Measurements from ENCODE around the gene MAT2B.

DNA sequence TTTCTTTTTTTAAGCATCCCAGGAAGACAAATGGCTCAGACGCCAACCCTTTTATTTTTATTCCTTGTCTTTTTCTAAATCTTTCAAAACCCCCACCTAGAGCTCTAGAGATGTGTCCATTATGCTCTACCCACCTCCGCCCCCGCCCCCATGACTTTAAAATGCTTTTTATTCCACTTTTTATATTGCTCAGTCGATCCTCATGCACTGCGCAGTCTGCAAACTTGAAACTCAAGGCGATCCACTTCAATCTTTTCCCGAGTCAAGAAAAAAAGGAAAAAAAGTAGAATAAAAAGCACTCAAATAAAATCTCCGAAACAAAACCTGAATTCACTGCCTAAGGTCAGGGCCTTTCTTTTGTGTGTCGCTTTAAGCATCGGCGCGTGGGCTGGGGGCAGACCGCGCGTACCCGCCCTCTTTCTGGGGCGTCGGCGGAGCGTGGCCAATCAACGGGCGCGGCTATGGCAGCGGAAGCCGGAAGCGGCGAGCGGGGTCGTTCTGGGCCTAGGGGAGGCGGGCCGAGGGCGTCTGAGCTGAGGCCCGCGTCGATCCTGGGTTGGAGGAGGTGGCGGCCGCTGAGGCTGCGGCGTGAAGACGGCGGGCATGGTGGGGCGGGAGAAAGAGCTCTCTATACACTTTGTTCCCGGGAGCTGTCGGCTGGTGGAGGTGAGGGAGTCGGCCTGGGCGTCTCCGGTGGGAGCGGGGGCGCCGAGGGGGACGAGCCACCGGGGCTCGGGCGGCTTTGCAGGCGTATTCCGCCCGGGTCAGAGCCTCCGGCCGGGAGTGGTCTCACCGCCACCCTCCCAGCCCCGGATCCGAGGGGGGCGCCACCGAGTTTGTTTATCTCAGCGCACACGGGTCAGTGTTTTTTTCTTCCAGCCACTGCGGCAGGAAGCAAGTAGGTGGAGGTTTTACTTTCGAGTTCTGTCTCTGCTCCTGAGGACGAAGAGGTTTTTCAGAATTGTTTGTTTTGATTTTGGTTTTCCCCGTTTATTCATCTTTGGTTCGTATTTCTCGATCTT is at the start of gene MAT2B:
Gene MAT2B, plus strand, starts transcription at position 536 of the 1,022 bp plus-strand sequence.
- PRO-cap, result bidirectional peak, plus-strand start at position 496 of the sequence, minus-strand start at position 390 of the sequence; bidirectional peak, plus-strand start at position 866 of the sequence, minus-strand start at position 815 of the sequence
- RAMPAGE, long total RNA, 2 experiments, result start-site peak on the plus strand in 2 of 2 experiments, centred at positions 528 to 543 of the sequence, 1,222 to 1,243 reads per replicate

- PRO-cap, result no peak
- RAMPAGE, long total RNA, 2 experiments, result no peak in any of the 2 experiments
Observed at GRCh38 chr5:167820053-167821340, 470.9 kb upstream of the WWC1 start.

- PRO-cap, result no peak
- RAMPAGE, long total RNA, 2 experiments, result no peak in any of the 2 experiments
Observed at GRCh38 chr5:168022859-168023231, 268.6 kb upstream of the WWC1 start.

DNA sequence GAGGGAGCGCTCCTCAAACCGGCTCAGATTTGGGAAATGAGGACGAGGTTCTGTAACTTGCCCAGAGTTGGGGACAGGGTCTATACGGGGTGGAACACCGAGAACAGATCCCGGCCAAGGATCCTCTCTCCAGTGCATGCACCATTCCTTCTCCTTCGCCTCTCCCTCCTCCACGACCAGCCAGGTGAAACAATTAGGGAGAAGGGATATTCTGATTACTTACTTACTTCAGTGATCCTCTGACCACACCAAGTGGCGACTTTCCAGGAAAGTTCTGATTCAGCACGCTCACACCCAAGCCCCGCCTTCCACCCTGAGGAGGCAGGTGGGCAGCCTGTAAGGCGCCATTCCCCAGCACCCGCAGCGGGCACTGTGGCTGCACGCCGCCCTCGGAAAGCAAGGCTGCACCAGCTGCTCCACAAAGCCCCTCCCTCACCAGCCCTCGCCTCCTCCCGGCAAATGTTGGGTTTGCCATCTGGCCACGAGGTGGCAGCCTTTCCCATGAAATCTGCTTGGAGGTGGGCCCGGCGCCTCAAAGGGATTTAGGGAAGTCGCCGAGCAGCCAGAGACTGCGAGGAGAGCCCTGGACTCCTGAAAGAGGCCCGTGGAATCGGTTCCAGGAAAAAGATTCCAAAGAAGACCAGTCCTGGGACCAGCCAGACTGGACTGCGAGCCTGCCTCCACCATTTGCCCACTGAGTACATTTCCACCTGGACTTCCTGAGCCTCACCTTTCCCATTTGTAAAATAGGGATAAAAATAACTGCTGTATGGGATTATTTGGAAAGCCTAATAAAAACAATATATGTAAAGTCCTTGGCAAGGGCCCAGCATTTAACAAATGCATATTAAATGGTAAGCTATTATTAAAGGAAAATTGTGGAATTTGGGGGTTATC is 22.1 kb upstream of the WWC1 start:
- PRO-cap, result no peak
- RAMPAGE, long total RNA, 2 experiments, result no peak in any of the 2 experiments

DNA sequence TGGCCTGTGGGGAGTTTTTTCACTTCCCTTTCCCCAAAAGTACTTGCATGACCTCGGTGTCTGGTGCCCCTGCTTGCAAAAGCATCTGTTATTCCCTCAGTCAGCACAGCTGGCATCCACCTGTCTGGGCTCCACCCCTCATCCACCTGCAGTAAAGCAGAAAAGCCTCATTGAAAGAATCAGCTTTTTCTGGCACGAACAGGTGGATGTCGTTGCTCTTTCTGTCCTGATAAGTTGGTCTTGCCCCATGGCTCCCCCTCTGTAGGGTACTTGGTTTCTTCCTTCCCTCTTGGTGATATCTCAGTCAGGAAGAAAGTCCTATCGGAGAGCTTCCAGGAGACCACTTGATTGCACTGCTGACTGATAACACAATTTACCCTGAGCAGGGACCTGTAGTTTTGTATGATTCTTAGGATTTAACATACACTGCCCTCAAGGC is 37.4 kb downstream of the WWC1 start:
- PRO-cap, result no peak
- RAMPAGE, long total RNA, 2 experiments, result no peak in any of the 2 experiments

DNA sequence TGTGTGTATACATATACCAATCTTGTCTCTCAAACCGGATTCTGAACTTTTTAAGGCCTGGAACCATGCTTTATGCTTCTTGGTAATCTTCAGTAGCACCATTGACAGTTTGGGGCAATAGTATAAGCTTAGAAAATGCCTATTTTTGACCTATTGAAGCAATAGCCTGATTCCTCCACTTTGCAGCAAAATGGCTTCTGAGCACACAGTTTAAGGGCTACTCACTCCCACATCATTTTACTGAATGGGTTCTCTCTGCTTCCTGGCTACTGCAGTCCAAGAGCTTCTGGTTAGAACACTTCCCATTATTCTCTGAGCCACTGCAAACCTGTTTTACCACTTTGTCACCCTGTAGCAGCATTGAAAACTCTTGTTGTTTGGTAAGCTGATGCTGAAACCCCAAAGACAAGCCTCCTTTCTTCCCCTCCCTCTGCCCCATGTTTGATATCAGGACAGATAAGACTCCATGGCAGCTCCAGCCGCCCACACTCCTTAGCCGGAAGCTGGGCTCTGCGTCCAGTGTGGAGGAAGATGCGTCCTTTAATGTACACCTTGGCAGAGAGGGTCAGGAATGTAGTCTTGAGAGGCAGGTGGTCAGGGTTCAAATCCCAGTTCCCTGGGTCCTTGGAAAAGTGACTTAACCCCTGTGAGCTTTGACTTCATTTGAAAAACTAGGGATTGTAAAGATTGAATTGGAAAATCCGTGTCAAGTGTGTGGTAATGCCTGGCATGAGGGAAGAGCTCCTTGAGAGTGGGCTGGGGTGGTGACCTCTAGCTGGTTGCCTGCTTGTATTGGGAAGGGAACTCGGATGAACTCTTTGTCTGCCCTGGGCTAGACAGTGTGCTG is 84.3 kb upstream of the RARS1 start:
- PRO-cap, result no peak
- RAMPAGE, long total RNA, 2 experiments, result no peak in any of the 2 experiments

DNA sequence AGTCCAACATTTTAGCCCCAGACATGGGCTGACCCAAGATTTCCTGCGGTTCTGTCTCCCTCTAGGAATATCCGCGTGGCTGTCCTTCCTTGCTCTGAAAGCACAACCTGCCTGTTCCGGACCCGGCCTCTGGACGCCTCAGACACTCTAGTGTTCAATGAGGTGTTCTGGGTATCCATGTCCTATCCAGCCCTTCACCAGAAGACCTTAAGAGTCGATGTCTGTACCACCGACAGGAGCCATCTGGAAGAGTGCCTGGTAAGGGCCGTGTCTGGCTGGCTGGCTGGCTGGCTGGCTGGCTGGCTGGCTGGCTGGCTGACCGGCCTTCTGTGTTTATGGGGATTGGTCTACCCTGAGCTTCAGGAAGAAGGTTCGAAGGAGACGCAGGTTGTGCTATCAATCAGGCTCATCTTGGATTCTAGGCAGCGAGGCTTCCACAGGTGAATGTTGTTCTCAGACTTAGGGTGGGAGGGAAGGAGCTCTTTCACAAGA is 55.0 kb upstream of the RARS1 start:
- PRO-cap, result no peak
- RAMPAGE, long total RNA, 2 experiments, result no peak in any of the 2 experiments

DNA sequence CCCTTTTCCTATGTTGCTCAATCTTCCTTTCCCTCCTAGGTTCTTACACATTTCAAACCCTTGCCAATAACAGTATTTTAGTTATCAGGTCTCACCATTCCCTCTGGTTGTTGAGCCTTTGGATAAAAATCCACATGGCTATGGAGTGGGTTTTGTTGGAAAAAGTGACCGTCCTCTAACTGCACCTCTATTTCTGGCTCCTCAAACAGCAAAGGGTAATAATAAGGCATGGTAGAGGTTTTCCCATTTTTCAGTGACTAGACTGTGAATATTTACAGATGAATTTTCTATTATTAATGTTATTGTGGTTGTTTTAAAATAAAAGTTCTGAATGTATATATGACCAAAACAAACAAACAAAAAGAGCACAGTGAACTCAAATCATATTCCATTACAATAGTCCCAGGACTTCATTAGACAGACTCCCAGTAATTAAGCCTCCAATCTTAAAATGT is 22.7 kb downstream of the PANK3 start:
- PRO-cap, result no peak
- RAMPAGE, long total RNA, 2 experiments, result no peak in any of the 2 experiments

DNA sequence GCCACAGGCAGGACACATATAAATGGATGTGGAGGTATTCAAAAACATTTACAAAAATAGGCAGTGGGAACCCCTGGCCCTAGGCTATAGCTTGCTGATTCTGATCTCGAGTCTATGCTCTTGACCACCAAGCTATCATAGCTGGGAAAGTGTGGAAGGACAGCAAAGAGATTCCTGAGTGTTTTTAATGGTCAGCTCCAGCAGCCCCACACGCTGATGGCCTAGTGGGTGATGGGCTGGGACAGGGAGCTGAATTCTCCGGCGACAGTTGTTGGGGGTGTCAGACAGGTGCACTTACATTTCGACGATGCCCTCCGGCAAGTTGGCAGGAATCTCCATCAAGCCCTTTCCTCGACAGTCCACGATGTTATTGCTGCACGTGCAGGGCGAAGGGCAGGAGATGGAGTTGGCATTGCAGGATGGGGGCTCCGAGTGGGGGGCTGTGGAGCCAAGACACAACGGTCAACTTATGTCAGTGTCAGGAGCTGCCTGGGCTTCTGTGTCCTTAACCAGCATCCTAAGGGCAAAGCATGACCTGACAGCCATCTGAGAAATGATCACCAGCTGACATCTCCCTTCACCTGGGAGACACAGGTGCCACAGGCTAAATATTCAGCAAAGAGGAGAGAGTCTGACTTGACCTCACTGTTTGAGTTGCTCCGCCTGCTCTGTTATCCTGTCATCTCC is 227.1 kb upstream of the PANK3 start:
- PRO-cap, result no peak
- RAMPAGE, long total RNA, 2 experiments, result no peak in any of the 2 experiments

DNA sequence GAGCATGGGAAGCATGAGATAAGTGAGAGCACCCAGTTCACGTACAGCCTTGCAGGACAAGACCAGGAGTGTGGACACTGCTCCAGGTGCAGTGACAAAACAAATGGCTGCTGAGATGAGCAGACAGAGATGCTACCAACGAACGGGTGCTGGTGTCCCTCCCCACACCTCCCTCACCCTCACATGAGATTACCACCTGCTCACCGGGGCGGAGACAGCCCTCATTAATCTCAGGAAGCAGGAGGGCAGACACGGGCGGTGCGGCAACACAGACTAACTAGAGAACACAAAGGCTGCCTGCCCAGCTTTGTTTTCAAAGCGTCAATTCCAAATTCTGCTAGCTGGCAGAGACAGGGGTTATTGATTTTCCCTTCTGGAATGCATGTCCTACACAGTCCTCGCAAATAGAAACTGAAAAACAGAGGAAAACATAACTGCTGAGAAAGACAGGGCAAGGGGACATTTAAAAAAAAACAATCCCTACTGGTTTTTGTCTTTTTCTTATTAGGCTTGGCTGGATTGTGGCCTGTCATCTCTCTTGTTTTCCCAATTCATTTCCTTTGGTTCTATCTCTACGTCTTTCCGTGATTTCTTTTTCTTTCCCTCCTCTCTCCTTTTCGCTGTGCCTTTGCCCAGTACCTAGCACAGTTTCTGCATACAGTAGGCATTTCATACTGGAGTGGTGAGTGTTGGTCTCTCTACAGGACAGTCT is 298.4 kb upstream of the PANK3 start:
- PRO-cap, result no peak
- RAMPAGE, long total RNA, 2 experiments, result no peak in any of the 2 experiments

DNA sequence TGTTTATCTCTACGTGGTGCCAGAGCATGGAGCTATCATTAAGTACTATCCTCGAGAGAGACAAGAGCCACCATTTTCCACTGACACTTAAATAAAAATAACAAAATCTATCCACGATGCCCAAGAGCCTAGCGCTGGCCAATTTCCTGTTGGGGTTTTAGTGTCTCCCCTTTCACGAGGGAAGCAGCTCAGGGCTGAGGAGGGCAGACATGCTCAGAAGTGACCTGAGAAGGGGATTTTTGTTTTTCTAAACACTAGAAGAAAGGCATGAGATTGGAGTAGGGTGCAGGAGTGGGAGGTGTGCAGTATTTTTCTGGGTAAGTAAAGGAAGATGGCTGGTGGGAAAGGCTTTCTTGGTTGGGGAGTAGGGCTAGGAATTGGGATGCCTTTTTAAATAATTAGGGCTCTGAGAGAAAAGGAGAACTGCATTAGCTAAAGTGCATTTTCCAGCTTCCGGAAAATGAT is 307.3 kb upstream of the PANK3 start:
- PRO-cap, result no peak
- RAMPAGE, long total RNA, 2 experiments, result start-site peak on the plus strand in 2 of 2 experiments, centred at positions 182 to 183 of the sequence, 22 to 35 reads per replicate

DNA sequence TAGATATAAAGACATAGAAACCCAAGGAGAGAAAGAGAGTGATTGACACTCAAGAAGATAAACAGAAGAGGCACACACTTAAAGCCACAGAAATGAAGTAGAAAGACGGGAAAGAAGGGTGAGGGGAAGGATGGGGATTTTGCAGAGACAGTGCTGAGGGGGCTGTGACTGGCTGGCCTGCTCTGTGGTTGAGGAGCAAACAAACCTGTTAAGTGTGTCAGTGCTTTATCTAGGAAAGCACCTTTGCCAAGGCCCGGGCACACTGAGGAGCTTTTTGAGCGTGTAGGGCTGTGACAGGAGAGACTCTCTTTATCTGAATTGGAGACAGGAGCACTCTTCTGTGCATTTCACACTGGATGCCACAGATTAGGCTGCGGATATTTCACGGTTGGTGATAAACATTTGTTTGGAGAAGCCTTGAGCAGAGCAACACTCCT is 109.1 kb downstream of the DOCK2 start:
- PRO-cap, result no peak
- RAMPAGE, long total RNA, 2 experiments, result no peak in any of the 2 experiments

DNA sequence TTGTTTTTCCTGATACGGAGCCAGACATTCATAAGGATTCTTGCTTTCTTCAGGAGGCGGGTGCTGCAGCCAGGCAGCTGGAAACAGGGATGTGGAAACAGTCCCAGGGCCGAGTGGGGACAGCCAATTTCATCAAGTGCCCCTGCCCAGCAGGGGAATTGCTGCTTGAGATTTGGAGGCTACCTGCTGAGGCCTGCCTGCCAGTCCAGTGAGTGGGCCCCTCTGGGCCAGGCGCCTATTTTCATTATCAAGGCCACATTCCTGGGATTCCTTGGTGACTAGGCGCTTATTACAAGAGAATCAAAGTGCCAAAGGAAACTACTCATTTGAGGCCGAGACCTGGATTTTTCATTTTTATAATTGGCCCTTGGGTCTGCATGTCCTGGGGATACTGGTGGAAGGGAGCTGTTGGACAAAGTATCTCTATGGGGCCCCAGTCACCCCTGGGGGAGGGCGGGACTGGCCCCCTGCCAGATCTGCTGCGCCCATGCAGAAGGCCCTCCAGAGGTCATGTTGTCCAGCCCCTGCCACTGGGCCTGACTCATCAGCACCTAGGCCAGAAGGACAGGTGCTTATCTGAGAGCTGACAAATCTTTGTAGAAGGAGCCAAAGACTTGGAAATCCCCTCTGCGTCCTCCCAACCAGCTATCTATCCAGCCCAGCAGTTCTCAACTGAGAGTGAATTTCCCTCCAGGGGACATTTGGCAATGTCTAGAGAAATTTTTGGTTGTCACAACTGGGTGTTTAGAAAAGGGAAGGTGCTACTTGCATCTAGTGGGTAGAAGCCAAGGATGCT is 45.5 kb downstream of the FOXI1 start:
- PRO-cap, result no peak
- RAMPAGE, long total RNA, 2 experiments, result no peak in any of the 2 experiments

DNA sequence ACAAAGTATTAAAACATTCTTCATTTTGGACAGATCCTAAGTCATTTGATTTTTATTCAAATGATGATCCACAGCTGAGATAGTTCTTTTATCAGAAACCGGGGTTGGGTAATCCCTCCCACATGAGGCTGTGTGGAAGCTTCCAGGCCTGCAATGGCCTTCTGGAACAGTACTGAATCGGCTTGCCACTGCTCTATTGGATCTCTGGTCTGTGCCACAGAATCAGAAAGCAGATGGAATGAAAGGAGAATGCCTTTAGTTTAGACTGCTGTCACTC is 6.1 kb upstream of the C5orf58 start:
- PRO-cap, result no peak
- RAMPAGE, long total RNA, 2 experiments, result no peak in any of the 2 experiments

GRCh38 chr5:170278348-170279383 is 18.9 kb downstream of the LCP2 start:
- PRO-cap, result no peak
- RAMPAGE, long total RNA, 2 experiments, result no peak in any of the 2 experiments

- PRO-cap, result no peak
- RAMPAGE, long total RNA, 2 experiments, result no peak in any of the 2 experiments
Observed at GRCh38 chr5:170292325-170293053, 5.1 kb downstream of the LCP2 start.

- PRO-cap, result no peak
- RAMPAGE, long total RNA, 2 experiments, result no peak in any of the 2 experiments
Observed at GRCh38 chr5:170296485-170297678, 695 bp downstream of the LCP2 start.

DNA sequence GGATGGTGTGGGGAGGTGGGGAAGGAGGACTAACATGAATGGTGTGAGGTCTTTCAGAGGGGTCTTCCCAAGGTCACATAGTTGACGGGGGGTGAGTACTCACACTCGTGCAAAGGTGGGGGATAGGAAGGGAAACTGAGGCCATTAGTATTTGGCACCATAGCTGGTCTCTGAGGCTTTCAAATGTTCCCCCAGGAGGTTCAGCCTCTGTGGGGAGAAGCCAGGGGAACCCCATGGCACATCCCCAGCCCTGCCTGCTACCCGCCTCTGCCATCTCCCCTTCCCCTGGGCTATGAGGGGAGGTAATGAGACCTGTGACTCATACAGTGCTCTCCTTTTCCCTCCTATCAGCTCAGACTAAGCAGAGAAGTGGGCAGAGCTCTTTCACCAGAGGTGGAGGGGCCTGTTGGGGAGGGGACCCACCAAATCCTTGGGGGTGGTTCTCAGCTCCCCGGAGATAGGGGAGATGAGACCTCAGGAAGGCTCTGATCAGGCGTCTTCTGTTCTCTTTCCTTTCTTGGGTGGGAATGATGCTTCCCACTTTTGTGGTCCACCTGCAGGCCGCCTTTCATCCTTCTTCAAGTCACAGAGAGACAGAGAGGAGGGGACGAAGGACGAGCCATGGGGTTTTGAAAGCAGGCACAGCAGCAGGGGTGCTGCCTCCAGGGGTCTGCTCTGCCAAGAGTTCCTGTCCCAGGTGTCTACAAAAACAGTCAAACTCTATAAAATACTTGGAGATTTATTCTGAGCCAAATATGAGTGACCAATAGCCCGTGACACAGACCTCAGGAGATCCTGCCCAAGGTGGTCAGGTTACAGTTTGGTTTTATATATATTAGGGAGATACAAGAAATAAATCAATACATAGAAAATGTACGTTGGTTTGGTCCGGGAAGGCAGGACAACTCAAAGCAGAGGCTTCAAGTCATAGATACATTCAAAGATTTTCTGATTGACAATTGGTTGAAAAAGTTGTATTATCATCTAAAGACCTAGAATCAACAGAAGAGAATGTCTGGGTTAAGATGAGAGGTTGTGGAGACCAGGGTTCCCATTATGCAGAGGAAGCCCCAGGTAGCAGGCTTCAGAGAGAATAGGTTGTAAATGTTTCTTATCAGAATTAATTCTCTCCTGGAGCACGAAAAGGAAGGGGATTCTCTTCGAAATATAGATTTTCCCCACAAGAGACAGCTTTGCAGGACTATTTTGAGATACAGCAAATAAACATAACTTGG is 34.4 kb upstream of the LCP2 start:
- PRO-cap, result no peak
- RAMPAGE, long total RNA, 2 experiments, result no peak in any of the 2 experiments

DNA sequence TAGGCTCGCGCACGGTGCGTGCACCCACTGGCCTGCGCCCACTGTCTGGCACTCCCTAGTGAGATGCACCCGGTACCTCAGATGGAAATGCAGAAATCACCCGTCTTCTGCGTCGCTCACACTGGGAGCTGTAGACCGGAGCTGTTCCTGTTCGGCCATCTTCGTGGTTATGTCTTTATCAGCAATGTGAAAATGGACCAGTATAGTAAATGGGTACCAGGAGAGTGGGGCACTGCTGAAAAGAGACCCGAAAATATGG is 219.3 kb upstream of the TLX3 start:
- PRO-cap, result no peak
- RAMPAGE, long total RNA, 2 experiments, result no peak in any of the 2 experiments

DNA sequence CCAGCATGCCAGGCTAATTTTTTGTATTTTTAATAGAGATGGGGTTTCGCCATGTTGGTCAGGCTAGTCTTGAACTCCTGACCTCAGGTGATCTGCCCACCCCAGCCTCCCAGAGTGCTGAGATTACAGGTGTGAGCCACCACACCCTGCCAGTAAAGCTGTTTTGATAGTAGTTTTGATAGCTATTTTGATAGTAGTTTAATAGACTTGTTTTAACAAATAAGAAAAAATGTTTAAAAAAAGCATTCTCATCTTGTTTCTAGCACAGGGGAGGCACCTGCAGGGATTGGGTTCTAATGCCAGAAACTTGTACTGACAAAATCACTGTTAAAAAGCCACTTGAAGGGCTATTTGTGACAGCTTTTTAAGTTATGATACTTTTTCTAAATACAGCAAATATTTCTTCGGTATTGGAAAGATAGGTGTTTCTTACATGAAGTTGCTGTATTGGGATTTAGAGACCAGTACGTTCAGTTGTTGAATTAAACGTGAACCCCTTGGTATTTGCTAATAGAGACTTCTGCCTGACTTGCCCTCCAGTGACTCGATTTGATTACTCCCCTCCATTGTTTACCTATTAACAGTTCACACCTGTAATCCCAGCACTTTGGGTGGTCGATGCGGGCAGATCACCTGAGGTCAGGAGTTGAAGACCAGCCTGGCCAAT is 8.6 kb downstream of the NPM1 start:
- PRO-cap, result no peak
- RAMPAGE, long total RNA, 2 experiments, result no peak in any of the 2 experiments

Measured in right atrium auricular region (tissue), 2 donors.